OVCAR3 (cell line): Measurements from ENCODE around the gene MEGF9.

GRCh38 chr9:115466440-115467340 lies 348.7 kb upstream of the TNC start:
- RRBS = no CpG with 5 or more reads among the region's 10 CpGs

DNA sequence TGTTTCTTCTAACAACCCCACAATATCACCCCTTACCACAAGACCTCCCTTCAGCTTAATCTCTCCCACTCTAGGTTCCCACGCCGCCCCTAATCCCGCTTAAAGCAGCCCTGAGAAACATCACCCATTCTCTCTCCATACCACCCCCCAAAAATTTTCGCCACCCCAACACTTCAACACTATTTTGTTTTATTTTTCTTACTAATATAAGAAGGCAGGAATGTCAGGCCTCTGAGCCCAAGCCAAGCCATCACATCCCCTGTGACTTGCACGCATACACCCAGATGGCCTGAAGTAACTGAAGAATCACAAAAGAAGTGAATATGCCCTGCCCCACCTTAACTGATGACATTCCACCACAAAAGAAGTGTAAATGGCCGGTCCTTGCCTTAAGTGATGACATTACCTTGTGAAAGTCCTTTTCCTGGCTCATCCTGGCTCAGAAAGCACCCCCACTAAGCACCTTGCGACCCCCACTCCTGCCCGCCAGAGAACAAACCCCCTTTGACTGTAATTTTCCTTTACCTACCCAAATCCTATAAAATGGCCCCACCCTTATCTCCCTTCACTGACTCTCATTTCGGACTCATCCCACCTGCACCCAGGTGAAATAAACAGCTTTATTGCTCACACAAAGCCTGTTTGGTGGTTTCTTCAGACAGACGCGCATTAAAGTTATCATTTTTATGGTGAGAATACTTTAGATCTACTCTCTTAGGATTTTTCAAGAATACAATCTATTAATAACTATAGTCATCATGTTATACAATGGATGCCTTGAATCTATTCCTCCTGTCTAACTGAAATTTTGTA lies 360.5 kb upstream of the TNC start:
- RRBS = no CpG with 5 or more reads among the region's 11 CpGs

DNA sequence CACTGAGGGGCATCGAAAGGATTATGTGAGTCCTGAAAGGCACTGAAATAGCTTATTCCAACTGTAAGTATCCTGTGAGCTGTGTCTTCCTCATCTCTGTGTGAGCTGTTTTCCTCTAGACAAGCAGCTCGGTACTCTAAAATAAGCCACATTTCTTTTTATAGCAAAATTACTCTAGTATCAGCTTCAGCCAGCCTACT lies 484.8 kb upstream of the PAPPA start:
- RRBS = no CpG with 5 or more reads among the region's 2 CpGs

DNA sequence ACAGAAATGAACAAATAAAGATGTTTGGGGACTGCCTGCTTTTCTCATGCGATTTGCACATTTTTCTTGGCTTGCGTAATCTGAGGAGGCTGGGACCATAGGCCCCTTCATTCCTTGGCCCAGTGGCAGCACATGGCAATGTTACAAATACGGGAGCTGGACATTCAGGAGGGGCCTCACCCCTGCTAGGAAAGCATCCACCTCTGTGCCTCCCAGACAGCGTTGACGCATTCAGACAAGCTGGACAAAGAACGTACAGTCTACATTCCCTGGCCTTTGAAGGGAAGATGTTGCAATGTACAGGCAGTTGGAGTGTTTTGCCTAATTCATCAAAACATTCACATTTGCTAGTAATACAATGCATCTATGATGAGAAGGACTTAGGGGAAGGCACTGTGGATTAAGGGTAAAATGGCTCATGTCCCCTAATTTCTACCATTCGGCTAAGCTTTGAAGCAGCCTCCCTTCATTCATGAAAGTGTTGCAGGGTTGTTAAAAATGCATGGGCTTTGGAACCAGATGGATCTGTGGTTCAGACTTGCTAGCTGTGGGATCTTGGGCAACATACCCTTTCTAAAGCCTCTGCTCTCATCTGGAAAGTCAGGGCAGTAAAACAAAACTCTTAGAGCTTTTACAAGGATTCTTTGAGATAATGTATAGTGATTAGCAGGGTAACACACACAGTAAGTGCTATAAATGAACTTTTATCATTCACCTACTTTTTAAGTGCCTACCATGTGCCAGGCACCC lies 208.9 kb upstream of the PAPPA start:
- RRBS = no CpG with 5 or more reads among the region's 7 CpGs

DNA sequence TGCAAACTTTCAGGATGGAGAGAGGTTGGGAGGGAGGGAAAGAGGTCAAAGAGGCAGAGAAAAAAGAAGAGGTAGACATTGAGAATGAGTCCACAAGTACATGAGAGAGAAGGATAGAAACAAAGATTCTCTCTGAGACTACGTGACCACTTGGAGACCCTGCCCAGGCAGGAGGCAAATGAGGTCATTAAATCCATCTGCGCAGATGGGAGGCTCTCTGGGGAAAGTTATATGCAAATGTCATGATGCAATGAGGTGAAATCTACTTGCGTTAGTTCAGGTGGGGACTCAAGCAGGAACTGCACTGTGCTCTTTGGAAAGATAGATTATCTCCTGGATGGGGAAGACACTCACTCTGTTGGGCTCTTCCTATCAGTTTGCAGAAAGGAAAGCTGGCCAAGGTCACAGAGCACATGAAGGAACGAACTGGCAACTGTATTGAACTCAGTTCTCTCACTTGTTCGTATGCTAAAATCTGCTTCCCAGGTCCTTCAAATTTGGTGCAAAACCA lies 241.7 kb downstream of the PAPPA start:
- RRBS = no CpG with 5 or more reads among the region's 5 CpGs

DNA sequence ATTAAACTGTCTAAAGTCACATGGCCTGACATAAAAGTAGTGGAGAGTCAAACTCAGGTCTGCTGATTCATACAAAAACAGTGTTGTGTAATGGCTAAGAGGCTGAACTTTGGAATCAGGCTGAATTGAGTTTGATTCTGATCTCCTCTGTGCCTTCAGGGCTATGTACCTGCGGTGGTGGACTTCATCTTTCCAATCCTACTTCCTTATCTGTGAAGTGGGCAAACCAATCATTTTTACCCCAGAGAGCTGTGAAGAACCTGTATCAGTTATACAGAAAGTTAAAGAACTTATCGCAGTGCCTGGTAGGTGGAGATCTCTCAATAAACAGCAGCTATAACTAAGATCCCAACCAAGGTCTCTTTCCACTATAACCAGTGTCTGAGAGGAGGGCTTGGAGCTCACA lies 139.7 kb upstream of the TRIM32 start:
- RRBS = no CpG with 5 or more reads among the region's 2 CpGs

DNA sequence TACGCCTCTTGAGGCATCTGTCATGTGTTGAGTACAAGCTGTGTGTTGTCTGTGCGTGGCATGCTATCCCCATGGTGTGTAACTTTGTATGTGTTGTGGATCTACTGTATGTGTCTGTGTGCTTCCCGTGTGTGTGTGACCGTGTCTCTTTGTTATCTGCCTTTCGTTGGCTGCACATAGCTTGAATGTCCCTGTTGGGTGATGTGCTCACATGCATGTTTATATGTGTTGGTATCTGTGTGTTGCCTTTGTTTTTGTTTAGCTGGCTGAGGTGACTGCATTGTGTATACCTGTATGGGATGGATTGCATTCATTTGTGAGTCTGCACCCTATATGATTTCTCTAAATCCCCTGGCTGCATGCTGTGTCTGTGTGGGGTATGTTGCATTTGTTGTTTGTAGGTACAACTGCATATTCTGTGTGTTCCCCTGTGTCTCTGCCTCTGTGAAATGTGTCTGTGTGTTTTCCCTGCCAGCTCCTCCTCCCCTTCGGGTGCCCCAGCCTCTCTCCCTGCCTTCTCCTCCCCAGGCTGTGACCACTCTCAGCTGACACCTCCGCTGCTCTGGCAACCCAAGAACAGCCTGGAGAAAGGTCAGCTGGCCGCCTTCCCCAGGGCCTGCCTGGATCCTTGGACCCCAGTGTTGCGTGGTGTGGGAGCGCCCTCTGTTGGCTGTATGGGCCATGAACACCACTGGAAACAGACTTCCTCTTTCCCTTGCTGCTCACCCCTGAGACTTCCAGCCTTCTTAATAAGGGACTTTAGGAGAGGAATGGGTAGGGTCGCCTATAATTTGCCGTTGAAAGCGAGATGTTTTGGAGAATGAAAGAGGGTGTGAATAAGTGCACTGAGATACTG lies 115.2 kb upstream of the TRIM32 start:
- RRBS = no CpG with 5 or more reads among the region's 13 CpGs

GRCh38 chr9:116695815-116696243 lies 8.7 kb downstream of the TRIM32 start:
- RRBS = no CpG with 5 or more reads among the region's 3 CpGs

- RRBS = 9% methylated on average over 17 of the region's 47 CpGs
Observed at GRCh38 chr9:117744738-117745391, 40.7 kb downstream of the TLR4 start.

GRCh38 chr9:118331424-118332242 lies 627.4 kb downstream of the TLR4 start:
- RRBS = no CpG with 5 or more reads among the region's 5 CpGs

DNA sequence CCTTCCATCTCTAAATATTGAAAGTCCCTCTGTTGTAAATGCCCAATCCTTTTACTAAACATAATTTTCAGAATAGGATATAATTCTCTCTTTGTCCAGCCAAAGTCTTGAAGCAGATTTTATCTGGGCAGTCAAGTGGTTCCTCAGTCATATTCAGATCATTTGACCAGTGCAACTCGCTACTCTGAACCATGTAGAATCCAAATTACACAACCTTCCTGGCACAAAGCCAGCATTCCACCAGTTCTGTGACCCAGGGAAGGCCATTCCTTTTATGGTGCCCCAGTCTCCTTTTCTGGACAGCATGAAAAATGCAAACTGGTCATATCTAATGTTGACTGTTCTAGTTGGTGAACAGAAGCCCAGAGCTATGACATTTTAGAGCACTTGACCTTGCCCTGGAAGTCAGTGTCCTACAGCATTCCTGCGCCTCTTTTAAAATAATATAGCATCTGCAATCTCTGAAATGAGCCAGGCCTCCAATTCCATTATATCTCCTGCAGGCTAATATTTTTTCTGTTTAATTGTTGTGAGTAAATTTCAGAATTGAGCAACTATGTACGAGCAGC lies 364.6 kb downstream of the BRINP1 start:
- RRBS = no CpG with 5 or more reads among the region's 3 CpGs

DNA sequence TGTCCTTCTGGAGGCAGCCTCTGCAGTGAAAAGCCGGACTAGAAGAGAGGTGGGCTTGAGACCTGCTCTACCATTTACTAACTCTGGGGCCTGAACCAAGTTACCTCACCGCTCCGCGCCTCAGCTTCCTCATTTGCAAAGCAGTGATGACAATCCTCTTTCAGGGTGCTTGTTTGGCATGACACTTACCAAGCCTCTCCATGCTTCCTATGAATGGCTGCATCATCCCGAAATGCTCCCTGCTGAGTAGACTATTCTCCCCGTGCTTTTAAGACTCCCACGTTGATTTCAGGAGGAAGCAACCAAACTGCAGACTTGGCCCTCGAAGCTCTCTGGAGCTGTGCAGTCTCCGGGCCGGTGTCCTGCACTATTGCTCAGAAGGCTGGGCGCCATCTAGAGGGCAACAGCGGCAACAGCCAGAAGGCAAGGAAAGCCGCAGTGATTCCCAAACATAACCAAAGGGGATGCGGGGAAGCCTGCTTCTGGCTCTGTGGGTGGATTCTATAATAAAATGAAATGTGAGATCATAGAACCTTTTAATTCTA lies 599.7 kb upstream of the BRINP1 start:
- RRBS = no CpG with 5 or more reads among the region's 14 CpGs

GRCh38 chr9:120366535-120367079 lies 213.4 kb downstream of the CDK5RAP2 start:
- RRBS = no CpG with 5 or more reads among the region's 6 CpGs

DNA sequence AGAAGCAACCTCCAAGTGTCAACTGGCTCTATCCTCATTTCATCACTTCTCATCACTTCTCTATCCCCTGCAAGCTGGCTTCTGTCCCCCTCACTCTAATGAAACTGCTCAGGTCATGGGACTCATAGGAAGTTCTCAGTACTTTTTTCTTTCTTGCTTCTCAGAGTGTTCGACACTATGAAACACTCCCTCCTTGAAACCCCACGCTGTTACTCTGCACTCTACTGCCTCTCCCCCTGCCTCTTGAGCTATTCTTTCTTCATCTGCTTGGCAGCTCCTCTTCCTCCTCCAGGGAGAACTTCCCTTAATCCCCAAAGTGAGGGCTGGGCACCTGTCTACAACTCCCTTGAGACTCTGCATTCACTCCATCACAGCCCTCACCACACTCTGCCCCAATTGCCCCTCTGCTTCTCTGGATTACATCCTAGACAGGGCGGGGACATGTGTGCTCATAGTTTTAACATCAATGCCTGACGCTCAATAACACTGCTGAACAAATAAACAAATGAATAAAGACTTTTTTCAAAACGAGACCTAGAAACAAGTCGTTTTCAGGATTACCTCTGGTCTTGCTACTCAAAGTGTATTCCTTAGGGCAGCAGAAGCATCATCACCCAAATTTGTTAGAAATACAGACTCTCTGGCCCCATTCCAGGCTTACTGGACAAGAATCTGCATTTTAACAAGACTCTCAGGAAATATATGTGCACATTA lies 115.8 kb downstream of the CDK5RAP2 start:
- RRBS = no CpG with 5 or more reads among the region's 6 CpGs

- RRBS = no CpG with 5 or more reads among the region's 8 CpGs
Observed at GRCh38 chr9:120532316-120532904, 47.6 kb downstream of the CDK5RAP2 start.

DNA sequence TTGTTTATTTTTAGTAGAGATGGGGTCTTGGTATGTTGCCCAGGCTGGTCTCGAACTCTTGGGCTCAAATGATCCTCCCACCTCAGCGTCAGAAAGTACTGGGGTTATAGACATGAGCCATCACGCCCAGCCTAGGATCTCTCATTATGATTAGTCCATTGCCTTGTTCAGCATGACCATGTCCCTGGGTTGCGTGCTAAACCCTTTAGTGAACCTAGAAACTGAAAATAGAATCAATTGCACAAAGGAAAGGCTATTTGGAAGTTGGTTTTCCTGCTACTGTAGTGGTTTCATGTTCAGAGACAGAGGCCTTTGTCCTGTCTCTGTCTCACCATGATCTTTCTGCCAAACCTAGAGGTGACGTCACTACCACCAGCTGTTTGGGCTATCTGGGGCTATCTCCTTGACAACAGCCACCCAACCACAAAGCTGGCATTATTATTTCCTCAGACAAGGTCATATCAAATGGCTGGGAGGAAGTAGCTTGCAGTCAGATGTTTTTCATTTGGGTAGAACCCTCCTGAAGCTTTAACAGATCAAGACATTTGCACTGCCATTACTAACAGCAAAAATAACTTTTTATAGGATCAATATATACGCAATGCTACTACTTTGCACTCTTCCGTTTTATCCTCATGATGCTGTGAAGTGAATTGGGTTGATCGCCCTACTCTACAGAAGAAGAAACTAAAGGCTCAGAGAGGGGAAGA lies 4.0 kb upstream of the CDK5RAP2 start:
- RRBS = no CpG with 5 or more reads among the region's 8 CpGs

DNA sequence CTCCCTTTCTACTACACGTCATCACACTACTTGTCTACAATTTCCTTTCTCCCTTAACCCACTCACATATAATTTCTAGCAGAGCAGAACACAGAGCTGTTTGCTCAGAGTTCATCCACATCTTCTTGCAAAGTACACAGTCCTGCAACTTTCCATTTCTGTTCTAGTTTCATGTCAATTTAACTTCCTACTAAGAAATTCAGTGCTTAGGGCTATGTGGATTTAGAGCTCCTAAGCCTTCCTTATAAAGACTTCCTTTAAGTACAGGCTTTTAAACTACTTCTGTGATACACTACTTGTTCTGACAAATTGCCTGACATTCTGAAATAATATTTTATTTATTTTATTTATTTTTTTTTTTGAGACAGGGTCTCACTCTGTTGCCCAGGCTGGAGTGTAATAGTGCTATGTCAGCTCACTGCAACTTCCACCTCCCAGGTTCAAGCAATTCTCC lies 61.2 kb downstream of the MEGF9 start:
- RRBS = no CpG with 5 or more reads among the region's 1 CpG

- RRBS = 4% methylated on average over 55 of the region's 116 CpGs
Observed at GRCh38 chr9:120714141-120715111, at the start of gene MEGF9. Gene MEGF9 (minus strand): TSS chr9:120714470.

DNA sequence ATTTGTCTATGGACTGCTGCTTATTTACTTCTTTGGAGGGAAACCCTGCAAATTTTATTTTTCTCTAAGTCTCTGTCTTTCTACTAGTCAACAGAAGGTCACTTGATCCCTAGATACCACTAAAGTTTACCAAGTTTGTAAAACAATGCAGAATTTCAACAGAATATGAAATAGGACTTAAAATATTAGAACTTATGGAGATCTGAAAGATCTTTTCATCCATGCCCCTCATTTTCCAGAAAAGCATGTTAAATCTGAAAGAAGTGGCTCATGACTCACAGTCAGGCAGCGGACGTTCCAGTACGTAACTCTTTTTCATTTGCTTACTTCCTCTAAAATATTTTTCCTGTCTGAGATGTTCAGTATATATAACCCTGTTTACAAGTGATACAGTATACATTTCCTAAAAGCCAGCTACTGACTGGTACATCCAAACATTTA lies 22.4 kb downstream of the FBXW2 start:
- RRBS = no CpG with 5 or more reads among the region's 3 CpGs

DNA sequence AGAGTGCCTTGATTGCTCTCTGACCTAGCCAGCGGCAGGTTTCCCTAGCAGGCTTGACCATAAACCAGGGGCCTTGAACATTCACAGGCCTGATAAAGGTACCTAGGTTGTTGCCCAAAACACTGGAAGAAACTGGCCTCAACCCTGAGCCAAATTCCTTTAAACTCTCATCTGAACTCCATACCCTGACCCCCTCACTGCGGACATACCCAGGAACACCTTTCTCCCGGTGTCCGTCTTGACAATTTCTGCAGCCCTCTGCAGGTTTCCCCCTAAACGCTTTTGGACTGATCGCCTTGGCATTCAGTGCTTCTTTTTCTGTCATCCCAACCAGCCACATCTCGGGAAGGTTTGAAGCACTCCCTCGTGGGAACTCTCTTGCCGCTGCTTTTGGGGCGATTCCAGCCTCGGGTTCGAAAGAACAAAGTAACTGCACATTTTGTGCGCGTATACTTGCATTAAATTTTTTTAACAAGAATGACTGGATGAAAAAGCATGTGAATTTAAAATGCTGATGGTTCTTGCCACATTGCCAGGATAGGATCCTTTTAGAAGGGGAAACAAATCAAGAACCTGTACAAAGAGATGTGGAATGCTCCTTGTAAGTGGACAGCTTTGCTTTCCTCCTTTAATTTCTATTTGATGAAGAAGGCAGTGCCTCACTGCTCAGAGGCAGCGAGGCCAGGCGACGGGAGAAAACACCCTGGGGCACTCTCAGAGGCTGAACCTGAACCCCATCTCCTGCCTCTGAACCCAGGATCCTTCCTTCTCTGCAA lies 694 bp downstream of the PSMD5 start:
- RRBS = no CpG with 5 or more reads among the region's 17 CpGs